Gallbladder (tissue), 1 donor: ENCODE results near the gene SP100.

- PRO-cap, result no peak
These were observed 1.4 kb downstream of the SLC19A3 start for GRCh38 chr2:227716363-227716905.

DNA sequence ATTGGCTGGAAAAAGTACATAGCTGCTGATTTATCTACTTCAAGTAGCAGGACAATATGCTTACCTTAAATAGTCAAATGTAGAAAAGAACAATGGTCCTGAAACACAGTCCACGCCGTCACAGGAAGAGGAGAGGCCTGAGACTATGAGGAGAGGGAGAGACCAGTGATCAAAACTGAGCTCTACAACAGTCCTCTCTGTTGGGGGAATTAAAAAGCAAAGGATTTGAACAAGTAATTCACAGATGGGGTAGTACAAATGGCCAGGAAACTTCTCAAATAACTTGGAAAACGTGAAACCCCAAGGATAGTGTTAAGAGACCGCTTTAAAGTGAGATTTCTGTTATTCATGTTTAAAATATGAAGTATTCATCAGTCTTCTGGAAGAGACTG lies 20.1 kb downstream of the SCYGR8 start:
- PRO-cap, result no peak

DNA sequence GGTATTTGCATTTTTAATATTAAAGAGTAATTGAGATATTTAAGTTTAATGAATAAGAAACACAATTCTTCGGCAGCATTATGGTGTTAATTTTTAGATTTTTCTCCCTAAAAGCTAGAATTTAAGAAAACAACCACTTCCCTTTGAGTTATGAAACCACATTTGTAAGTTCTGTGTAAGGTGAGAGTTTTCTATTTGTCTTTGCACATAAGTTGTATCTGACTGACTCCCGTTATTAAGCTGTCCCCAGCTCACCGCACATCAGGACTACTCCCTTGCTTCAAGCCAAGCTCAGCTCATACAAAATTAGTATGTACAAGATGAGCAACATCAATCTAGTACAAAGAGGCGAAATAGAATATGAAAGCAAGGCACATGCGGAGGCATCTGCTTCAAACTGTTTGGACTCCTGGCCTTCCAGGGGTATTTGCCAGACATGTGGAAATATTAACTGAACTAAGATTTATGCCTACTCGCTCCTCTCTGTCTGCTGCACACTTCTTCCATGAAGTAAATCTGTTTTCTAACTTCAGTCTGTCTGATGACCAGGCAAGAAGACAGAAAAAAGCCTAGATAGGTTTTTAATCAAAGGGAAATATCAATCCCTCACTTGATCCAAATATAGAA lies 499.9 kb downstream of the PID1 start:
- PRO-cap, result no peak

- PRO-cap, result no peak
These were observed 210.7 kb downstream of the PID1 start for GRCh38 chr2:229060306-229060787.

DNA sequence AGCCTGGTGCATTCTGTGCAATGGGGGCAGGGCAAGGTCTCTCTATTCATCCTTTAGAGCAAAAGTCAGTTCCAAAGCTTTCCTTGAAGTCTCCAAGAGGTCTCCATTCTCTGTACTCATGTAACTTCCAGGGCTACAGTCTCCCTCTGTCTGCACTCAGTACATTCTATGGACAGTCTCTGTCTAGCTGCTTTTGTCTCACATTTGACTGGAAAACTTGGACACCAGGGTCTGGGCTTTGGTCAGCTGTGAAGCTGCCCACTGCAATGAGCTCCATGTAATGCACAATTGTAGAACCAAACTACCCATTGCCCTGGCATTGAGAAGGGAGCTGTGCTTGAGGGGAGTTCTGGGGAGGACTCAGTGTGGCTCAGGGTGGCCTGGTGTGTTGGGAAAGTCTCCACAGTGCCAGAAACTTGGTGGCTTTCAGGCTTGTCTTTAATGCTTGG lies 203.2 kb downstream of the PID1 start:
- PRO-cap, result no peak

DNA sequence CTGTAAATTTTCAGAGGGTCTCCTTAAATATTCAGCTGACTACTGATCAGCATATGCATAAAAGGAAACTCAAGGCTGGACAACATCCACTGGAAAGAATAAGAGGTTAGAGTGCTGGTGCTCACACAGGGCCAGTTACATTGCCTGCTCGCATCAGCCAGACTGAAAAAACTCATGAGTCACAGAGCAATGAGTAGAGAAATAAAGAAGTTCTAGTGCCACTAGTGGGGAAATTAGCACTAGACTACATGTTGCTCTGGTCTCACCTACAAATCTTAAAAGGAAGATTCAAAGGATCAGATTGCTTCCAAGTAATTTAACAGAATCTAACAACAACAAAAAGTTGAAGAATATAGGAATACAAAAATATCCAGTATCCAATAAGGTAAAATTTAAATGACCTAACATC lies 106.2 kb downstream of the PID1 start:
- PRO-cap, result no peak

GRCh38 chr2:229221129-229222298 lies 49.6 kb downstream of the PID1 start:
- PRO-cap, result no peak

- PRO-cap, result no peak
These were observed 13.9 kb downstream of the PID1 start for GRCh38 chr2:229256817-229257896.

DNA sequence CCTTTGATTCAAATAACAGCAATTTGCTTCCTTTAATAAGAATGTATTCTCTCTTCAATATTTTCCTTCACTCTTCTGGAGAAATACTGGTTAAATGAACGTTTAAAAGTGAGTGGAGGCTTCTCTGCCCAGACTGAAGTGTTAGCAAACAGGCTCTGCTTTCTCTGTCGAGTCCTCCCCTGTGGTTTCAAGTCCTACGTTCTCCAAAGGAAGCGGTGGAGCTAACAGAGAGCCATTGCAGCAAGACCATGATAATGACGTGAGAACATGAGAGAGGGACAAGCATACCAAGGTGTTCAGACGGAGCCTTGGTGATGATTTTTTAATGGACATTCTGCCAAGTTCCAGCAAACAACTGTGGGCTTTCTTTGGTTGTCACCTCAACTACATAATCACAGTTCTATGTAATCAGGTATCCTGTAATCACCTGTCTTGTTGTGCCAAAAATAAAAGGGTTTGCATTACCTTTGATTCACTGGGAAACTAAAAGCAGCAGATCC lies 26.2 kb upstream of the PID1 start:
- PRO-cap, result bidirectional peak, plus-strand start at position 281 of the sequence, minus-strand start at position 143 of the sequence

DNA sequence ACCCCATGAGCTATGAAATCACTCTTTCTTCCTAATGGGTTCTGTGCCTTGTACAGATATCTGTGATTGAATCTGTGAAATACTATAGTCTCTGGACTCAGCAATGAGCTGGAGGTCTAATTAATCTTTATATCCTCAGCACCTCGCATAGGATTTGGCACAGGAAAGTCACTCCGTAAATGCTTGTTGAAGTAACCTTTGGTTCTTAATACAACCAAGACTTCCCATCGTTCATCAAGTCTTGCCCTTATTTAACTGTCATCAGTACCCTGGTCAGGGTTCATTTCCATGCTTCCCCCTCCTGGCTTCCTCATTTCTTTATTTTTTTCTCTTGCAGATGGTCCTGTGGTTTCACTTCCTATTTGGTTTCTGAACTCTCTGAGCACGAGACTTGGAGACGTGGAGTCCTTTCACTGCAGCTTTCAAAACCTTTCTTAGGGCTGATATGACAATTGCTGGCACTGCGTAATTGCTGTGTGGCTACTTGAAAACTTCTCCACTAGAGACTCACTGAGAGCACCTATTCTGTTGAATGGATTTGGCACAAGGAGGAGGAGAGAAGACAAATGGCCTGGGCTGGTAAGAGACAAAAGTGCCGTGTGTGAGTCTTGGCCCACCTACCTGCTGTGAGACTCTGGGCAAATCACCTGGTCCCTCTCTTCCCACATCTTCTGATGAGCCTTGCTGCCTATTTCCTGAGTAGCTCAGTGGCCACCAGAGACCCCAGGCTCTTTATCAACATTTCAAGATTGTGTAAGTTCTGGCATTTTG lies 59.9 kb upstream of the PID1 start:
- PRO-cap, result no peak

GRCh38 chr2:229391959-229392528 lies 121.0 kb upstream of the PID1 start:
- PRO-cap, result no peak

- PRO-cap, result no peak
These were observed 174.1 kb upstream of the PID1 start for GRCh38 chr2:229444755-229445963.

GRCh38 chr2:229586766-229587407 lies 127.5 kb downstream of the DNER start:
- PRO-cap, result no peak

GRCh38 chr2:229796514-229796987 lies 82.2 kb upstream of the DNER start:
- PRO-cap, result no peak

DNA sequence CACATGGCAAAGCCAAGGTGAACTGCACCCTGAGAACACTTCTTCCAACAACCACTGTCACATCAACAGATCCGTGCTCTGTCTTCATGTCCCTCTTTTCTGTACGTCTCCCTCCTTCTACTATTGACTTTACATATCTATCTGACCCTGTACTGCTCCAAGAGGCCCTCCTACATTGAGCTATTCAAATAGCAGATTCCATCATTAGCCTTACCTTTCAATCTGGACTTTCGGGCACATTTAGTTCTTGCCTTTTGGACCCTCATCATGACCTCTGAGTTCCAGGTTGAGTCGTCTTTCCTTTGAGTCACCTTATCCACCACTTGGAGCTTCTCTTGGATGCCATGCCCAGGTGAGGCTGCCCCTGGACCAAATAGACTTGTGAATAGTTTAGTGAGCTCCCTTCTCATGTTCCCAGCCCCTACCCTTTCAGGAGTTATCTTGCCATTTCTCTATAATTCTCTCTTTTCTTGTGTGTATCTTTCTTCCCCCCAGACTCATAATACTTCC lies 33.9 kb downstream of the SP110 start:
- PRO-cap, result no peak

- PRO-cap, result no peak
These were observed 1.8 kb downstream of the SP140 start for GRCh38 chr2:230227342-230227654.

DNA sequence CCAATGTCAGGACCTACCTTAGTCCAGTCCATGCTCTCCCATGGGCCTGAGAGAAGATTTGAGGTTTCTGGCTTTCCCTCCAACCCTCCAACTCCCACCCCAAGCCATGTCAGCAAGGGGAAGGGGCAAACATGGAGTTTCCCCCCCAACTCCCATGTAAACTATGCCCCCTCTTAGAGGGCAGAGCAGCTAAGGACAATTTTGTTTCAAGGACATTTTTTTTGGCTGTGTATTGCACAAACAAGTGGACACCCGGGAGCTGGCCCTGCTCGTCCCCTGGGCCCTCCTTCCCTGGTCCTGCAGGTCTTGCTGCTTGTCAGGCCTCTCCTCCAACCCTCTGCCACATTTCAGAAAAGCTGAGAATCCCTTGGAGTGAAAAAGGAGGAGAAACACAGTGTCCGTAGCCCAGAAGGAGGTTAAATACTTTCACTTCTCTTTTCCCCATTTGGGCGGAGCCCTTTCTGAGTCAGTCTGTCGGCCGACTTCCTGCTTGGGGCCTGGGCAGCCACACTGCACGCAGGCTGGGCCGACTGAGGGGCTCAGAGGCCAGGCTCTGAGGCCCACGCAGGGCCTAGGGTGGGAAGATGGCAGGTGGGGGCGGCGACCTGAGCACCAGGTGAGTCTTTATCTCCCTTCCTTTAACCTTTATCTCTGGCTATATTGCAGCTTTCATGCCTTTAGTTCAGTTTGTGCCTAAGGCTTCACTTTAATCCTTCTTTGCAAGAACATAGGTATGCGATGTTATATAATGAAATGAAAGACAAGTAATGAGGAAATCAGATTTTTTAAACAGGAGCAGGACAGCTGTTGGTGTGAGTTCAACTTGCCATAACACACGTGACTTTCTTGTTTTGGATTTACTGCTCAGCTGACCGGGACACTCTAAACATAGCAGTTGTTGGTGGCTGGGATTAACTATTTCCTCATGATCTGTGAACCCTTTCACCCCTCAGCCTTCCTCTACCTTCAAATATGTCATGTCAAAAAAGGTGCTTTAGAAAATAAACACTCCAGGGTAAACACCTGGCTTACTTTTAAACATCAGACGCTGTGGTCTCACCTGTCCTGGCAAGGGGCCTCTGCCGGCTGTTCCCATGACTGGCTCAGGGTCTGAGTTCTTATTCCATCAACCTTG lies at the start of gene SP100:
SP100 (plus strand) TSS at position 489 of the 1,135 bp plus-strand sequence.
- PRO-cap, result bidirectional peak, plus-strand start at position 519 of the sequence, minus-strand start at position 418 of the sequence

GRCh38 chr2:230498909-230499459 lies 83.0 kb downstream of the SP100 start:
- PRO-cap, result no peak

GRCh38 chr2:230520071-230521105 lies 104.4 kb downstream of the SP100 start:
- PRO-cap, result no peak

DNA sequence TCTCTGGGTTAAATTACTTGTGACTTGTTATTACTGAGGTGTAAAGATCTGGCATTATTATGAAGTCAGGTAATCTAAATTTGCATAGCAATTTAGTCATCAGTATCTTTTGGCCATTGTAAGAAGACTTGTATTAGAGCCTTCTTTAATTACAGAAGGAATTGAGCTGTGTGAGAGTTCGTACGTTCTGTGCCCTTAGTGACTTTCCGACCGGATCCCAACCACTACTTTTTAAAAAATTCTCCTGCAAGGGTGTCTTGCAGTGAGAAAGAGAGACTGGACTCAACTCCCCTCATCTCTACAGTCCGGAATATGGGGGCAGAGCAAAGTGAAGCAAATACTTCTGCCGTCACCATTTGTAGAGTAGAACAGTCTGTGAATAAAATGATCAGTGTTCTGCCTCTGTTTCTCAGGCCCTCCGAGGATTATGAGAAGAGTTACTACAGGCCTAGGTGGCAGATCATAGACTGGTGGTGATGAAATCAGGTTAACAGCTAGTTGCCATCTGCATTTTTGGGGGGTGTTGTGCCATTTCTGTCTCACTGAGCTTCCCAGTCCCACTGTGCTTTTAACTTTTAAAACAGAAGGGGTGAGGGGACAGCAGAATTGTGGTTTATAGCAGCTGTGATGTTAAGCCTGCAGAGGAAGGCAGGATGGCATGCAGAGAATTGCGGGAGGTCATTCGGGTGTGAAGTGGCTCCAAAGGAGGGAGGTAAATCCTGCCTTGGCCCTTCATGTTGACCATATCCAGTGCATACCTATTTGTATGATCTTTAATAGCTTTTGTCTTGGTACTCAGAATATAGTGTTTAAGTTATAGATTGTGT lies 4.8 kb downstream of the CAB39 start:
- PRO-cap, result no peak